AG09309 (cell line): ENCODE measurements around a stretch of chr6.

DNA sequence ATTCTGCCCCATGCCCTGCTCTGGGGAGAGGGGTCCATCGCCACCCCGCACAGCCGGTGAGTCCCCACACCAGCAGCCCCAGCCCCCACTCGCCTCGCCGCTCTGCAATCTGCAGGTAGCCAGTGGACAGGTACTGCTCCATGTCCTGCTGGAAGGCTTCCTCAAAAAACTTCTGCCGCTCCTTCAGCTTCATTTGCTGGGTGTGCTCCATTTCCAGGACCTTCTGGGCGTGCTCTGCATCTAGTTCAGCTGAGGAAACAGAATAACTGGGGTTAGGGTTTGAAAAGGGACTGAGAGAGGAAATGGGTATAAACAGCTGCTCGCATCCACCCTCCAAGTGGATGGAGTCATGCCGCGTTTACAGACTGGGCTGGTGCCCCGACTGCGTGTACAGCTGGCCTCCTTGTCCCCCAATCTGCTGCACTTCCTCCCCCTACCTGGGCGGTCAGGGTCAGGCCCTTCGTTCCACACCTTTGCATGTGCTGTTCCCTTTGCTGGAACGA is 129.6 kb downstream of the DTNBP1 start:
- RRBS: no CpG with 5 or more reads among the region's 16 CpGs

GRCh38 chr6:15881180-15881496 is 218.3 kb upstream of the DTNBP1 start:
- RRBS: no CpG with 5 or more reads among the region's 2 CpGs

DNA sequence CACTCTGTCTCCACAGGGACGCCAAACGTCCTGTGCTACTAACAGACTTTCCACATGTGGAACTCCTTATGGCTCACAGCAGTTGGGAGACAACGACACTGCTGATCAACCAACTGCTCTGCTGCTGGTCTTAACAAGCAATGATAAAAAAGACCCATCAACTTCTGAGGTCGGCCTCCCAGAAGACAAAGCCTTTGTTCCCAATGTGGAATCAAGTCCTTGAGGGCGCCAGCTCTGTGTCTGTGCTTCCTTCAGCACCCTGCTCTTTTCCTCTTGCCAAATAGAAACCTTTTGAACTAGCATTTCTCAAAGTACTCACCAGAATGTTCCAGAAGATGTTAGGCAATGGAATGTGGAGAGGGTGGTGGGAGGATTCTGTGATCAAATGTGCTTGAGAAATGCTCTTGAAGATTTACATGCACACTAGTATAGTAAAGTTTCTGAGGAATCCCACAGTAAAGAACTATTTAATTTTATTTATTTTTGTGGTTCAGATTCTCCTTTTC is 226.5 kb upstream of the DTNBP1 start:
- RRBS: no CpG with 5 or more reads among the region's 5 CpGs

GRCh38 chr6:16068648-16068921 is 60.3 kb upstream of the MYLIP start:
- RRBS: no CpG with 5 or more reads among the region's 6 CpGs

DNA sequence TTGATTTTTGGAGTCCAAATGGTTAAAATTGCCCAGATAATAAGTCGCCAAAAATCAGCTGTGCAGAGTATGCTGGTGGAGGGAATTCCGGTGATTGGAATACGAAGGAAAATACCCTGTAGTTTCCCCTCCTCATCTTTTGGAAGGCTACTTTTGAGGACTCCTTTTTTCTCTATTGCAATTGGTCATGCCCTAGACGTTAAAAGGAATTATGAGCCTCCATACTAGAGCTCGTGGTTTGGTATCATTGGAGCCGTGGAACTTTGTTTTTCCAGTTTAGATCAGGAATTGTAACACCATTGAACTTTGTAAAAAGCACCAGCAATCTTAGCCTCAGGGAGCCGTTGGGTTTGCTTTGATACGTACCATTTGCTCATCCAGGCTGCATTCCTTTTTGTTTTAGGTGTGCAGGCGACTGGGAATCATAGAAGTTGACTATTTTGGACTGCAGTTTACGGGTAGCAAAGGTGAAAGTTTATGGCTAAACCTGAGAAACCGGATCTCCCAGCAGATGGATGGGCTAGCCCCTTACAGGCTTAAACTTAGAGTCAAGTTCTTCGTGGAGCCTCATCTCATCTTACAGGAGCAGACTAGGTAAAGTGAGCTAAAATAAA is 1.4 kb downstream of the MYLIP start:
- RRBS: no CpG with 5 or more reads among the region's 12 CpGs

- RRBS: no CpG with 5 or more reads among the region's 6 CpGs
These were observed 2.0 kb downstream of the MYLIP start for GRCh38 chr6:16130768-16131483.

DNA sequence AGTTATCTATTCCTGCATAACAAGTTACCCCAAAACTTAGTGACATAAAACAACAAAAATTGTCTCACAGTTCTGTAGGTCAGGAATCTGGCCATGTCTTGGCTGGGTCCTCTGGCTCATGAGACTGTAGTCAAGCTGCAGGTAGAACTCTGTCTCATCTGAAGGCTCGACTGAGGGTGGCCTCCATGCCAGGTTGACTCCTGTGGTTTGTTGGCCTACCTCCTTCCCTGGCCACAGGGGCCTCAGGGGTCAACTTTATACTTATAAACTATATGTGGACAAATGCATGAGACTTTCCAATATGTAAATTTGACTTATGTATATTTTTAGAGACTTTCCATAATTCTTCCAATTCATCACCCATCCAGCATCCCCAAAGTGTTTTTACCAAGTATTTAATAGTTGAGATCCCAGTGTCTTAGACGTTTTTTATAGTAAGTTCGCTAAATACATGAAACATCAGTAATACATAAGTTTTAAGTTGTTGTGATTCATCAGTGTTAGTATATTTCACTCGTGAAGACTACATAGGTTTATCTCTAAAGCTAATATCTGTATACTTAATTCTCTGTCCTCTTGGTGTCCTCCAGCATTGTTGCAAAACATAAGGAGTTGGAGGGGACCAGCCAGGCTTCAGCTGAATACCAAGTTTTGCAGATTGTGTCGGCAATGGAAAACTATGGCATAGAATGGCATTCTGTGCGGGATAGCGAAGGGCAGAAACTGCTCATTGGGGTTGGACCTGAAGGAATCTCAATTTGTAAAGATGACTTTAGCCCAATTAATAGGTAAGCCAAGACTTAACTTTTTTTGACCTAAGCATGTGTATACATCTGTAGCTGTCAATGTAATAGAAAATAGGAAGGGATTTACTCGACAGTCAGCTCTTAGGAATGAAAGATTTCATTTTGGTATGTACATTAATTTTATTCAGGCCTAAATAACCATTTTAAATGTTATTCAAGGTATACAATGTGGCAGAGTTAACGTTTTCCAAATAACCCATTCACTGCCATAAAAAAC is 13.9 kb downstream of the MYLIP start:
- RRBS: no CpG with 5 or more reads among the region's 9 CpGs

- RRBS: no CpG with 5 or more reads among the region's 14 CpGs
These were observed 6.4 kb downstream of the GMPR start for GRCh38 chr6:16244481-16245499.

GRCh38 chr6:16305795-16306225 is 67.4 kb downstream of the GMPR start:
- RRBS: 90% methylated on average over 4 of the region's 19 CpGs

- RRBS: no CpG with 5 or more reads among the region's 8 CpGs
These were observed 183.8 kb downstream of the GMPR start for GRCh38 chr6:16422133-16422602.

DNA sequence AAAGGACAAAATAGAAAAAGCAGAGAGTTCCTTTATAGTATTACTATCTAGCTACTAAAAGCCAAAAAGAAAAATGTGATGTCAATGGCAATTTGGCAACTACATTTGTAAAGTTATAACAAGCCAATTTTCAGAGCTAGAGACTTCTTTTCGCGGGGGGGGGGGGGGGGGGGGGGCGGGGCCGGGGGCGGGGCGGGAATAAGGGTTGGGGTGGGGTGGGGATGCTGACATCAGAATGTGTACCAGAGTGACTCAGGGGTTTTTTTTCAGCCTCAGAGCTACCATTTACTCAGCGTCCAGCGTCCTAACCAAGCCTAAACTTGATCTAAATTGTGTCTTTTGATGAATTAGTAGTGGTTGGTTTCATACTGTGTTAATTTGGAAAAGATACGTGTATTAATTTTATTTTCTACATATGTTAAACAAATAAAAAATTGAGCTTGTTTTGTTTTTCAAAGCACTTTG is 200.8 kb downstream of the GMPR start:
- RRBS: no CpG with 5 or more reads among the region's 9 CpGs

- RRBS: no CpG with 5 or more reads among the region's 12 CpGs
These were observed 178.0 kb downstream of the ATXN1 start for GRCh38 chr6:16583072-16583896.

GRCh38 chr6:17212405-17213153 is 68.6 kb upstream of the RBM24 start:
- RRBS: 15% methylated on average over 4 of the region's 9 CpGs

GRCh38 chr6:17311518-17312188 is 30.5 kb downstream of the RBM24 start:
- RRBS: no CpG with 5 or more reads among the region's 12 CpGs

GRCh38 chr6:17601297-17601382 is 1.0 kb downstream of the FAM8A1 start:
- RRBS: no CpG with 5 or more reads among the region's 1 CpG

DNA sequence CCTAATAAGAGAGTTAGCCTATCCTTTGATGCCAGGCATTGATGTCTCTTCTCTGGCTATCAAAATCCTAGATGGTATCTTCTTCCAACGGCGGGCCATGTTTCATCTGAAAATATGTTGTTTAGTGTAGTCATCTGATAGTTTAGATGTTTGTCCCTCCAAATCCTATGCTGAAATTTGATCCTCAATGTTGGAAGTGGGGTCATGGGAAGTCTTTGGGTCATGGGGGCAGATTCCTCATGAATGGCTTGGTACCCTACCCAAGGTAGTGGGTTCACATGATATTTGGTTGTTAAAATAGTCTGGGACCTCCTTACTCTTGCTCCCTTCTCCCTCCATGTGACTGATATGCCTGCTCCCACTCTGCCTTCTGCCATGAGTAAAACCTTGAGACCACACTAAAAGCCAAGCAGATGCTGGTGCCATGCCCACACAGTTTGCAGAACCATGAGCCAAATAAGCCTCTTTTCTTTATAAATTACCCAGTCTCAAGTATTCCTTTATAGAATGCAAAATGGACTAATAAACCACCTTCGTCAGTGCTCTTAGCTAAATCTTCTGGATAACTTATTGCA is 22.9 kb downstream of the NUP153 start:
- RRBS: no CpG with 5 or more reads among the region's 3 CpGs

DNA sequence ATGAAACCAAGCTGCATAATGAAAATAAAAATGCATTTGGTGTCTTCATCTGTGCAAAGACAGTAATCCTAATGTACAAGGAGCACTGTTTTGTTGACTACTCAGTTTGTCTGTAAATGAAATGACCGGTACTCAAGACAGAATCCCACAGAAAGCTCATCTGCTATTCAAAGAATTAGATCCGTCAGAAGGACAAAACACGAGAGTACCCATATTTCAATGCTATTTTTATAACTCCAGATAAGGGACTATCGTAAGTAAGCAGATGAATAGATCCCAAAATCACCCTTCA is 2.5 kb downstream of the KIF13A start:
- RRBS: no CpG with 5 or more reads among the region's 4 CpGs

GRCh38 chr6:18051624-18052201 is 64.3 kb upstream of the KIF13A start:
- RRBS: no CpG with 5 or more reads among the region's 7 CpGs

DNA sequence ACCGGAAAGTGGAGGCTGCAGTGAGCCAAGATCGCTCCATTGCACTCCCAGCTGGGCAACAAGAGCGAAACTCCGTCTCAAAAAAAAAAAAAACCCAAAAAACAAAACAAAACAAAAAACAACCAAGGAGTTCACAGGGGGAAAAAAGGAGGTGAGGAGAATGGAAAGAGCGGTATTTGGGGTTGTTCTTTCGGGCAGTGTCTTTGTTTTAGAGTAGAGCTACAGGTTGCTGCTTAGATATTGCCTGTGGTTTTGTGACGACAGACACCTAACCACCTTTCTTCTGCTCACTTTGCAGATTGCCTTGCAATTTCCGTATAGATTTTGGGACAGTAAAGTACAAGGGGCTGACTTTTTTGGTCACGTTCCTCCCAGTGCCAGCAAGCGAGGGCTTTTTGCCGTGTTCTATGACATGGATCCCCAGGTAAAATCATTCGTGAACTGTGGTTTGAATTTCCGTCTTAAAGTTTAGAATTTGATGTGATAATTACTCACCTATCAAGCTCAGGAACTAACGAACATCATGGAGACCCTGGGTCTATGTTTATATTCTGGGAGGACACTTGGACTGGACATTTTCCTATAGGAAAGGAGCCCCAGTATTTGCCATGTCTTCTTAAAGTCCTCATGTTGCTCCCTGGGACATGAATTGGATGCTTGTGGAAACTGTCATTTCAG is 50.8 kb downstream of the DEK start:
- RRBS: no CpG with 5 or more reads among the region's 14 CpGs